HTERT-HM (cell line): Measurements from ENCODE around the genes USP17L5 and USP17L29.

DNA sequence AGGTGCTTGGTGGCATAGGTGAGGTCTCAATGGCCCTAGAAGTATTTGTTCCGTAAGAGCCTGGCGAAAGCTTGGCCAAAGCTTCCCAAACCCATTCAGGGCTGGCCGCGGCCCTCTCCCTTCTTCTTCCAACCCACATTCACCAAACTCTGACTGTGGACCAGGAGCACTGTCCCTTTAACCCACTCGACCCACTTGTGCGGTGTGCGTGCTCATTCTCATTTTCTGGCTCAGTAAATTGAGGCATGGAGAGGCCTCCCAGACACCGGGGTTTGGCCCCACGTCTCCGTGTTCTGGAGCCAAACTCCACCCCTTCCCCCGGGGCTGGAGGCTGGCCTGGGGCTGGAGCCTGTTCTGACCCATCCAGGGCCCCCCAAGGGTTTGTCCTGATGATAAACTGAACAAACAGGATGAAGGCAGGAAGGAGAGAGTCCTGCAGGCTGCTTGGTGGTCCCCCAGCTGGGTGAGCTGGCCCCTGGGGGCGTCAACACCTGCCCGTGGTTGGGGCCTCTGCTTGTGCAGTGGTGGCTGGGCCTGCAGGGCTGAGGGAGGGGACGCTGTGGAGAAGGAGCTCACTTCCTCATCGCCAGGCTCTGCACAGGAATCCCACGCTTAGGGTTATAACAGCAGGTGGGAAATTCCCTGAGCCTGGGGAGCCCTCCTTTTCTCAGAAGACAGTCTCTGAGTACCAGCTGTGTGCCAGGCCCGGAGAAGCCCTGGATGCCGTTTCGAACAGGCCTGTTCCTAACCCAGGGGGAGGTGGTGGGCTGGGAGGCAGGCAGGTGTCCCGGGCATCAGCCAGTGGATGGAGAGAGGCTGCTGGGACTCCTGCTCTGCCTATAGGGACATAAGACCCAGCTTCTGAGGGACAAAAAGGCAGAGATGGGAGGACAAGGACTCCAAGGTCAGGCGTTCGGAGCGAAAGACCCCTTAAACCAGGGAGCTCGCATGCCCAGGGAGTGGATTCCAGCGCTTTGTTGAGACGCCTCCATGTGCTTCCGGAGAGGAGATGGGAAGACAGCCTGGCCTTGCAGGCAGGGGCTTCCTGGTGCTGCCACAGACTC is 2.3 kb downstream of the SH3TC1 start:
- RRBS = 50% methylated on average over 8 of the region's 27 CpGs

DNA sequence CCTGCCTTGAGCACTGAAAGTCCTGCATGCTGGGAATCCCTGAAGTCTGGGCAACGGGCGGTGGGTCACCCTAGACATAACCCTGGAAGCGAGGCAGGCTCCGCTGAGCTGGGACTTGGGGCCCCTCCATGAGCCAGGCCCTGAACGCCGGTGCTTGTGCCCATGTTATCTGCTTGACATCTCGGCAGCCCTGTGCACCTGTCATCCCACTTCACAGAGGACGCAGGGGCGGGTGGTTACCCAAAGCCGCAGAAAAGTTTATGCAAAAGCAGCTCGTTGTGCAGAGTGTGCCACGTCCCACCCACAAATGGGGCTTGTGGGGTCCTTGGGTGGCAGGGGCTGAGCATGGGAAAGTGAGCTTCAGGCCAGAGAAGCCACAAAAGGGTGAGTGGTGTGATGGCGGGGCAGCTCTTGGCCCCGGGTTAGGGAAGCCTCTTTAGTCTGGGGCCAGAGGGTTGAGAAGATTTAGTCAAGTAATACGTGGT is 29.8 kb downstream of the SH3TC1 start:
- RRBS = no CpG with 5 or more reads among the region's 15 CpGs

GRCh38 chr4:8232579-8233472 is 33.7 kb downstream of the SH3TC1 start:
- RRBS = no CpG with 5 or more reads among the region's 20 CpGs

DNA sequence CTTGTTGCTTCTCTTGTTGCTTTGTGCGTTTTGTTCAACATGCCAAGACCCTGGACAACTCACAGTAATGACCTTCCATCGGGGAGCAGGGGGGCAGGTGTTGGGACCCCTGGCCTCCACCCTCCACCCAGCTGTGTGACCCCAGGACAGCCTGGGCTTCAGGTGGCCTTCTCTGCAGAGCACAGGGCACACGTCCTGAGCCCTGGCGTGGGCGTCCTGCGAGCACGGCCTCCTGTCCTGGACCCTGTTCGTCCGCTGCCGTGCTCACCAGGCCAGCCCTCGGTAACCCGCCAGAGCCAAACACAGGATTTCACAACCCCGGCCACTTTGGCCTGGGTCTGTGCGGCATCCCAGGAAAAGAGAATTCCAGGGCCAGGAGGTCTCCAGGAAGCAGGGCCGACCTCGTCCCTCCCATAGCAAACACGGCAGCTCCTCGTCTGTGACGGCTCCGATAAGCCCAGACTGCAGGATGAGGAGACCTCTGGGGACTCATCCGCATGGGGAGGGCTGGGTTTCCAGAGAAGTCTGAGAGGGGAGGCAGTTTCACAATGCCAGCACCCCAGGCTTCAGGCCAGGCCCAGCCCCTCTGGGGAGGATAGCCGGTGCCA is 22.6 kb upstream of the HTRA3 start:
- RRBS = no CpG with 5 or more reads among the region's 22 CpGs

- RRBS = no CpG with 5 or more reads among the region's 6 CpGs
Observed at GRCh38 chr4:8255893-8256259, 13.7 kb upstream of the HTRA3 start.

DNA sequence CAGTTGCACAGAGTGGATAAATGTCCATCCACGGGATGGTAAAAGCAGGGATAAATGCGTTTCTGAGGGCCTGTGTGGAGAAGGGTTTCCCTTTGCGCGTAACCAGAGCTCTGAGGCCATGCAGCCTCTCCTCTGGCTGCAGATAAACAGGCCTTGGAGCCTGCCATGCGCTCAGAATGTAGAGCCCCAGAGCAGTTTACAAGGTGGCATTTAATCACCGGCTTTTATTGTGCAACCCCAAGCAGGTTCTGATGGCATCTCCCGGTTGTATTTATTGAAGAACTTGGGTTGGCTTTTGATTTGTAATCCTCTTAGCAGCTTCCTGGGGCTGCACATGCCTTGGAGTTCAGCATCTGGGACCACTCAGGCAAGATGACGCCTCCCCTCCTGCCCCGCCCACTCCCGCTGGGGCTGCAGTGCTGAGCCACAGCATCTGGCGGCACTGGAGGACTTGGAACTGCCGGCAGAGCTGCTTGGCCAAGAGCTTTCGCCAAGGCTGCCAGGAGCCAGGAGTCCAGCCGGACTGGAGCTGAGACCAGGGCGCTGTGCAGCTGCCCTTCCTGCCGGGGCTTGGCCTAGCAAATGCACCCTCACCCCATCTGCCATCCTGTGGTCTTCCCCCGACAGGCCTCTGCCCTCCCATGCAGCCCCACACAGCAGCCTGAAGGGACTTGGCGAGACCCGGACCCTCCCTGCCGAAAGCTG is 5.2 kb downstream of the HTRA3 start:
- RRBS = 22% methylated on average over 8 of the region's 20 CpGs

GRCh38 chr4:8278424-8278799 is 8.9 kb downstream of the HTRA3 start:
- RRBS = no CpG with 5 or more reads among the region's 10 CpGs

DNA sequence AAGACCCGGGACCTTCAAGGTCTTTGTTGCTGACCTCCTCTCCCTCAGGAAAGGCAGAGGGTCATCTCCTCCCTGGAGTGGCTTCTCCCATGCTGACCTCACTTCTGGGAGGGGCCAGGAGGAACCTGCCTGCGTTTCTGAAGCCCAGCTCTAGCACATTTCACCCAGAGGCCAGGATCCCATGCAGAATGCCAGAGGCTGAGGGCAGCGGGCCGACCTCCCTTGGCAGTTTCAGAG is 80.2 kb downstream of the HTRA3 start:
- RRBS = no CpG with 5 or more reads among the region's 4 CpGs

DNA sequence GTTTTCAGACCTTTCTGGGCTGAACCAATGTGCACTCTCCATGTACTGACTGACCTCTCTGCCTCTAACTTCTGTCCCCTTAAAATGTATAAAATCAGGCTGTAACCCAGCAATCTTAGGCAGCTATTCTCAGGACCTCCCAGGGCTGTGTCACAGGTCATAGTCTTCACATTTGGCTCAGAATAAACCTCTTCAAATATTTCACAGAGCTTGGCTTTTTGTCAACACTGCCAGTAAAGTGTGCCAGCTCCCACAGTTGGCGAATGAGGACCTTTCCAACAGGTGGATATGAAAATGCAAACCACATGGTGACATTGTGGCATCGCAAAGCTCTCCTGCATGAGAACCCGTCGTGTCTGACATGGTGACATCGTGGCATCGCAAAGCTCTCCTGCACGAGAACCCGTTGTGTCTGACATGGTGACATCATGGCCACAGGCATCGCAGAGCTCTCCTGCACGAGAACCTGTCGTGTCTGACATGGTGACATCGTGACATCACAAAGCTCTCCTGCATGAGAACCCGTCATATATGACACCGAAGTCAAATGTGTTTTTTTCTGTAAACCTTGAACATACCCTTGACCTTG is 76.3 kb downstream of the ACOX3 start:
- RRBS = no CpG with 5 or more reads among the region's 14 CpGs

- RRBS = no CpG with 5 or more reads among the region's 9 CpGs
Observed at GRCh38 chr4:8402112-8402466, 38.4 kb downstream of the ACOX3 start.

DNA sequence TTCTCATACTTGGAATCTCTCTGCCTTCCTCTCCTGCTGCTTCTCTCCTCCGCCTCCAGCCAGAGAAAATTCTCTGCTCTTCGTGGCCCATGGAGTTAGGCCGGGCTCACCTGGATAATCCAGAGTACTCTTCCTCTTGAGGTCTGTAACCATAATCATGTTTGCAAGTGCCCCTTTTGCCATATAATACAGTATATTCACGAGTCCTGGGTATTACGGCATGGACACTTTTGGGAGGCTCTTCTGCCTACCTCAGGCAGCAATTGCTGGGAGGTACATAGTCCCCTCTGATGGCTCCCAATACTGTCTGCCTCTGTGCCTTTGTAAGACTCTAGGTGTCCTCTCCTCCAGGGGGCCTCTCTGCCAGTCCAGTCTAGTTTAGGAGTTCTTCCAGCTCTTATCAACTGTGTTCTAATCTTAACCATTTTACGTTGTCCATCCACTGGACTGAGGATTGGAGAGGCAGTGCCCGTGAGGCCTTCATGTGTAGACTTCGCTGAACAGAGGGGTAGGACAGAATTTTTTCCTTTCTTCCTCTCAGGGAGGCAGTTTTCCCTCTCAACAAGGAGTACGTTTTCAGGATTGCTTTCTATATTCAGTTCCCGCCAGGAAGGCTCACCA is 2.3 kb downstream of the TRMT44 start:
- RRBS = no CpG with 5 or more reads among the region's 10 CpGs

DNA sequence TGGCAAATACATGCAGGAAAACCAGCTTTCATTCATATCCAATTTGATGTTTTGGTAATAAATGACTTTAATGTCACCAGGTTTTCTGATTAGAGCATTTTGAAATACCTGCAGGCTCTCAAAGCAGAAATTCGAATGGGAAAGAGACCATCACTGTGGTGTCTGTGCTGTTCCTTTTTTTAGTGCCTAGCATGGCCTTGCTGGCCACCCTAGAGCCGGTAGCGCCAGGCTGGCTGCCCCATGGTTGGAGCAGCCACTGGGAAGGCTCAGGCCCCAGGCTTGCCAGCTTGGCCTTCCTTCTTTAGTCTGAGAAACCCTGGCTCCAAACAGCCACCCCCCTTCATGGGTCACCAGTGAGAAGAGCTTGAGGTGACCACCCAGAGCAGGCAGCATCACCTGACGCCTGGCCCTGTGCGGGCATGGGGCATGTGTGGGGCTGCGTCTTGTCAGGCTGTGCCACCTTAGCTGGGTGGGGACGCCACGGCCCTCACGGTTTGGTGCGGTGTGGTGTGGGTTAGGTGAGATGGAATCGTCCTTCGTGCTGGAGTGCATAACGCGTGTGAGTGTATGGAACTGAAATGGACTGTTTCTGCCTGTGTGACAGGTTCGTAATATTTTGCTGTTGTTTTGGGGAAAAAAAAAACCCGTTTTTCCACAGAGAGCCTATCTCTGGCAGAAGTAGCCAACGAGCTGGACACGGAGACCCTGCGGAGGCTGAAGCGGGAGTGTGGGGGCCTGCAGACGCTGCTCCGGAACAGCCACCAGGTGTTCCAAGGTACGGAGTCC is 30.0 kb downstream of the TRMT44 start:
- RRBS = no CpG with 5 or more reads among the region's 23 CpGs

- RRBS = no CpG with 5 or more reads among the region's 10 CpGs
Observed at GRCh38 chr4:8490605-8490971, 50.0 kb downstream of the TRMT44 start.

DNA sequence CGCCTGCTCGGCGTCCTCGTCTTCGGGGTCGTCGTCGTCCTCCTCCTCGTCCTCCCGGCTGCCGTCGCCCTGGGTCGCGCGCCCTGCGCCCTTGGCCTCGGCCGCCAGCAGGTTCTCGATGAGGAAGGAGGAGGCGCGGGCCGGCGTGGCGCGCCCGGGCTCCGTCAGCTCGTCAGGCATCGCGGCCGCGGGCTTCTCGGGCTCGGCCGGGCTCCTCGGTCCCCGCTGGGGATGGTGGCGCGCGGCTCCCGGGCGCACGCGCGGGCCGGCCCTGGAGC is 265 bp downstream of the HMX1 start:
- RRBS = 7% methylated on average over 26 of the region's 46 CpGs

DNA sequence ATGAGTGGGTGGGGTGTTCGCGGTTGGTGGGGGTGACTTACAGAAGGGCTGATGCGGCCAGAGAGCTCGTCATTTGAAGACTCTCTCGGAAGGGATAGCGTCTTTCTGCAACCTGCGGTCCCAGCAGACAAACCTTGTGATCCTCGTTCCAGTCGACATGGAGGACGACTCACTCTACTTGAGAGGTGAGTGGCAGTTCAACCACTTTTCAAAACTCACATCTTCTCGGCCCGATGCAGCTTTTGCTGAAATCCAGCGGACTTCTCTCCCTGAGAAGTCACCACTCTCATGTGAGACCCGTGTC is at the start of gene USP17L5:
Gene USP17L5 (plus strand): TSS at position 158 of the 304 bp plus-strand sequence.
- RRBS = no CpG with 5 or more reads among the region's 14 CpGs

DNA sequence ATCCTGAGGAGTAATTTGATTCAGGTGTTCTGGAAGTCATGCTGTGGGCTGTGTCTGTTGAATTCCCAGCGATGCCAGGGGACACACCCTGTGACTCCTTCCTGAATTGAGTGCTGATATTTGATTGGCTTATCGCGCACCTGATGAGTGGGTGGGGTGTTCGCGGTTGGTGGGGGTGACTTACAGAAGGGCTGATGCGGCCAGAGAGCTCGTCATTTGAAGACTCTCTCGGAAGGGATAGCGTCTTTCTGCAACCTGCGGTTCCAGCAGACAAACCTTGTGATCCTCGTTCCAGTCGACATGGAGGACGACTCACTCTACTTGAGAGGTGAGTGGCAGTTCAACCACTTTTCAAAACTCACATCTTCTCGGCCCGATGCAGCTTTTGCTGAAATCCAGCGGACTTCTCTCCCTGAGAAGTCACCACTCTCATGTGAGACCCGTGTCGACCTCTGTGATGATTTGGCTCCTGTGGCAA is at the start of gene USP17L29:
Gene USP17L29 (plus strand): TSS at position 301 of the 478 bp plus-strand sequence.
- RRBS = no CpG with 5 or more reads among the region's 18 CpGs

- RRBS = no CpG with 5 or more reads among the region's 6 CpGs
Observed at GRCh38 chr4:10071153-10071922, 45.3 kb downstream of the WDR1 start.

GRCh38 chr4:10076073-10076810 is 40.4 kb downstream of the WDR1 start:
- RRBS = no CpG with 5 or more reads among the region's 12 CpGs

GRCh38 chr4:10084221-10085618 is 31.9 kb downstream of the WDR1 start:
- RRBS = no CpG with 5 or more reads among the region's 42 CpGs

GRCh38 chr4:10113778-10115083 is 2.4 kb downstream of the WDR1 start:
- RRBS = no CpG with 5 or more reads among the region's 21 CpGs